Measurements from ENCODE around the genes ZFP42 and FRG2.

DNA sequence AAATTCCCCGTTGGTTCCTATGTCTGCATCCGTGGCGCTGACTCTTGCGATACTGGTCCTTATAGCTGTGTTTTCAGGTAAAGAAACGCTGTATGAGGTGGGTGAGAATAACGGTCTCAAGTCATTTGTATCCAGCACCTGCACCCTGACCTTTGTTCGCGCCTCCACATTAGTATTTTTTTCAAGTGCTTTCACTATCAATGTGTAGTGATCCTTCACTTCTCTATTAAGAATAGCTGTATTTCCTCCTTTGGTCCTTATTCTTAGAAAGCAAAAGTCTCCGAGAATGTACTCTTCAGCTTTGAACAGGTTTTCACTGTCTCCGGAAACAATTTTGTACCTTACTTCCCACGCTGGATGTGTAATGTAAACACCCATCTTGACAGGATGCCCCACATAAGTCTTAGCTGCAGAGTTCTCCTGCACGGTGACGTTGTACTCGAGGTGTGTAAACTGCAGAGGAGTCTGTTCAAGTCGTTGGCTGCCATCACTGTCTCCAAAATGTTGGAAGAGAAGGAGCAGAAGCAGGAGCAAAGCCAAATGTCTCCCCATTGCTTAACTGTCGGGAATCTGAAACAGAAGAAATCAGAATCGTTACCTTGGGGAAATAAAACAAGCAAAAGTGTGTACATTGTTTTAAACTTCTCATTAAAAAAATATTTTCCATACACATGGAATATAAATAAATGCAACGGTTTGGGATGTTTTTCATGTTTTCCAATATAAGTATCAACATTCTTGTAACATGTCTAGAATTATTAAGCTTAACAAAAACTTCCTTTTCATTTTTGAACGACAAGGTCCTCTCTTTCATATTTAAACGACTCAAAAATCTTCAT is 14.2 kb downstream of the FAT1 start:
- PRO-cap, result no peak
- RAMPAGE, long total RNA, result no peak

- PRO-cap, result no peak
- RAMPAGE, long total RNA, result no peak
Measured at GRCh38 chr4:186725079-186725442, 1.4 kb upstream of the FAT1 start.

DNA sequence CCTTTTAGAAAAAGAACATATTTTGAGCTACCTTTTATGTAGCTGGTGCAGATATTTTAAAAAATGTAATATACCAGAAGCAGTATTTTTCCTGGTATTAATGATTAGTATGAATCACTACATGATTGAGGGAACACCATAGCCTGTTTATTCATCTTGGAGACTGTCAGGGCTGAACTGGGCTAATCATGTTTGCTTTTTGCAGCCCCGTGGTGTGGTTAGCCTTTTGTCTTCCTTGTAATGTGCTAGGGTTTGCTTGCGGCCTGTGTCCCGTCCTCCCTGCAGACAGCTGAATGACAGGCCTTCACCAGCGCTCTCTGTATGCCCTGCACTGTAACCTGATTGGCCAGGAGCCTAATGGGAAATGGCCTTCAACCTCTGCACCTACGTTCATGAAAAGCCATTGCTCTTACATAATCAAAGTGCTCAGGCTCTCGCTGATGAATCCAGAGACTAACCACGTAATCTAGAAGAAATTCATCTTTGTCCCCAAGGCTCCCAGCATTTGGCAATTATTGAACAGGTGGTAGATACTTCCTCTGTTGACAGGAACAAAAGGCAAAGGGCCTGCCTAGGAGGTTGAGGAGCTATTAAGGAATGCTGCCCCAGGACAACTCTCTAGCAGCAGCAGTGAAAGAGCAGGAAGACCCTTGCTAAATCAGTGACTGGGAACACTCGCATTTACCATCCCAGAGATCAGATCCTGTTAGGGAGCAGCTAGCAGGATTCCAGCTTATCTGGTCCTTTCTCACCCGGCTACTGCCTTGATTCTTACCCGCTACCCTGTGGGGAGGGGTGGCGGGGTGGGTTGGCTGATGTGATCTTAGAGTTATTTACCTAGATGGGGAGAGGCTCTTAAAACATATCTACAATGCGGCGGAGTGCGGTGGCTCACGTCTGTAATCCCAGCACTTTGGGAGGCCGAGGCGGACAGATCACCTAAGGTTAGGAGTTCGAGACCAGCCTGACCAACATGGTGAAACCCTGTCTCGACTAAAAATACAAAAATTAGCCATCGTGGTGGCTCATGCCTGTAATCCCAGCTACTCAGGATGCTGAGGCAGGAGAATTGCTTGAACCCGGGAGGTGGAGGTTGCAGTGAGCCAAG is 42.3 kb upstream of the FAT1 start:
- PRO-cap, result no peak
- RAMPAGE, long total RNA, result no peak

DNA sequence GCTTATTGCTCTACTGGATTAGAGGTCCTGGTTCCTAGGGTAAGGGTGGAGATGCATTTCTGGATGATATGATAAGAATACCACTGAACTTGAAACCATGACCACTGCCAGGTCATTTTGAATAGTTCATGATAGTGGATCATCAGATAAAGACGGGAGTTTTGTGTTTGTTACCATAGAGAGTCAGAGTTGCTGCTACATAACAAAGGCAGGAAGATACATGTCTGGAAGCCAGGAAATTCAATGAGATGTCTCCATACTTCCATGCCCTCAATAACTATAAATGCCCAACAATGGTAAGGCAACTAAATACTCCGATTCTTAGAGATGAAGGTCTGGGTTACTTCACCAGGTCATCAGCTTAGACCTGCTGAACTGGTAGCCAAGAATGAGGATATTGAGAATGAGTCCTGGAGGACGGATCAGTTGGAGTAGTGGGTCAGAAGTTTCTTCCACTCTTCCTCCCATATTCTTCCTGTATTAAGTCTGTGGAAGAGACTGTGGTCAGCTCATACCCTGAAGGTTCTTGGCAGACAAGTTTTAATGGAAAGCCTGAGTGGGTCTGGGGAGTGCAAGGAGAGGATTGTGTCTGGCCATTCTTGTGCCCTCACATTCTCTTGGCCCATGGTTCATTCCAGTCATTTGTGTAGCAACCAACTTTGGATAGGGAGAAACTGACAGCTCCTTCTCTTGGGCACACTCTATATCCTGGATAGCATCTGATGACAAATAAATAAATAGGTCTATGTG is 109.5 kb upstream of the FAT1 start:
- PRO-cap, result no peak
- RAMPAGE, long total RNA, result no peak

DNA sequence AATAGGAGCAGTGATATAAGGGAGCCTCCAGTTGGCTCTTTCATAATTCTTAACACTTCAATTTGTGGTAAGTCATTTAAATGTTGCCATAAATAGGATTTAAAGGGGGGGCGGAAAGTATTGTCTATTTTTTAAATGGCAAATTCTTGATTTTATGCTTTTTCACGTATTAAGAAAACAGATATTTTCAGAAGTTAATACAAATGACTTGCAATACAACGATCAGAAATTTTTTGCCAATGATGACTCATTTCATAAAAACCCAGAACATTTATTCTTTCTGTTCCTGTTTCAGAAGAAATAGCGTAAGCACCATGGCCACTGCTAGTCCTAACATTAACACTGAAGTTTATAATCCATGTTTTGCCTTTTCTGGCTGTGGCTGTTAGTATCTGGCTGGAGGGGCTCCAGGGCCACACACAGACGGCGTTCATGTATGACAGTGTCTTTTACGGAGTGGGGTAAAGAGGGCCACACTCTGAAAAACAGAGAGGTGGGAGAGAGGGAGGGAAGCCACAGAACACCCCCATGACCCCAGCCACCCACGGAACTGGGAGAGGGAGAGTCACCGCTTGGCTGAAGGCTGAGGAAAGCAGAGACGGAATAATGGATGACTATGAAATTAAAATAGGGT is 115.9 kb upstream of the FAT1 start:
- PRO-cap, result no peak
- RAMPAGE, long total RNA, result no peak

DNA sequence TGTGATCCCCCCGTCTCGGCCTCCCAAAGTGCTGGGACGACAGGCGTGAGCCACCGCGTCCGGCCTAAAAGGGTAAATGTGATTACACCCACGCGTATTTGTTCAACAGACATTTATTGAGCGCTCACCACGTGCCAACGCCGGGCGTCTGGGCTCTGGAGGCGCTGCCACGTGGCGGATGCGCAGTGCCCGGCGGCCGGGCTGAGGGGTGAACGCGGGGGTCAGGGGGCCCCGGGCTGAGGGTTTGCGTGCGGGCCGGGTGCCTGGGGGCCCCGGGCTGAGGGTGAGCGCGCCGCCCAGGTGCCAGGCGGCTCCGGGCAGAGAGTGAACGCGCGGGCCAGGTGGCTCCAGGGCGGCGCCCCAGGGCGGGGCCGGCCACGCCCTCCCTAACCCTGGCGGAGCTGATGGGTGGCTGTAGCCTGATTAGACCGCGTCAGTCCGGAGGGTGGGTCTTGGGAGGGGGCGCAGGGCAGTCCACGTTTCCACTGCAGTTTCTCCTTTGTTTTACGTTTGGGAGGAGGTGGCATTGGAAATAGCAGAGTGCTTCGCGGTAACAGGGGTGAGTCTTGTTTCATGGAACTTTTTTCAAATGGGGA is at the start of gene ZFP42:
ZFP42 (plus strand) TSS at position 490 of the 596 bp plus-strand sequence.
- PRO-cap, result no peak
- RAMPAGE, long total RNA, result no peak

DNA sequence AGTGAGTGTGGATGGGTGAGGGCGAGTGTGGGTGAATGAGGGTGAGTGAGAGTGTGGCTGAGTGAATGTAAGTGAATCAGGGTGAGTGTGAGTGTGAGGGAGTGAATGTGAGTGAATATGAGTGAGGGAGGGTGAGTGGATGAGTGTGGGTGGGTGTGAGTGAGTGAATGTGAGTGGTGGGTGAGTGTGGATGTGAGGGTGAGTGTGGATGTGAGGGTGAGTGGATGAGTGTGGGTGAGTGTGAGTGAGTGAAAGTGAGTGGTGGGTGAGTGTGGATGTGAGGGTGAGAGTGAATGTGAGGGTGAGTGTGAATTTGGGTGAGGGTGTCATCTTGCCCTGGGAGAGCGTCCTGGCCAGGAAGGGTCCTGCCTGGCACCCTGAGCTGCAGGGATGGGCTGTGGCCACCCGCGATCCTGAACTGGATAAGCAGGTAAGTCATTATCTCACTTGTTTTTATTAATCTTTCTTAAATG is 67.6 kb downstream of the TRIML1 start:
- PRO-cap, result no peak
- RAMPAGE, long total RNA, result no peak

- PRO-cap, result no peak
- RAMPAGE, long total RNA, result no peak
Measured at GRCh38 chr4:188959561-188959856, 820.3 kb downstream of the TRIML1 start.

- PRO-cap, result no peak
- RAMPAGE, long total RNA, result no peak
Measured at GRCh38 chr4:189185831-189186274, 754.8 kb upstream of the FRG1 start.

DNA sequence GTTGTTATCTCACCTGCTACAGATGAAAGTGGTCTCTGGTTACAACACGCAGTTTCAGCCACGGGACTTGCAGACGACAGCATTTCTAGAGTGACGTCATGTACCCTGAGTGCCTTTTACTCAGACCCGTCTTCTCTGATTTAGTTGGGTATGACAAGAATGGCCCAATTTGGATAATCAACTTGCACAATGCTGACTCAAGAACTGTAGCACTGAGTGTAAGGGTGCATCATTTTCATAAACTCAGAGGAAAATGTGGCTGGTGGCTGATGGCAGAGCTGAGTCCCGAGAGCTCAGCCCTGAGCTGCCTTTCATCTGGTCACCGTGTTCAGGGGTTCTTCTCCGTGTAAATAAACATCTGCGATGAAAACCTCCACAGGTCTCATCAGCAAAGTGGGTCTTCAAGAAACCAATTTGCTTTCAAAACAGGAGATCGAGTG is 281.3 kb upstream of the FRG1 start:
- PRO-cap, result no peak
- RAMPAGE, long total RNA, result no peak

DNA sequence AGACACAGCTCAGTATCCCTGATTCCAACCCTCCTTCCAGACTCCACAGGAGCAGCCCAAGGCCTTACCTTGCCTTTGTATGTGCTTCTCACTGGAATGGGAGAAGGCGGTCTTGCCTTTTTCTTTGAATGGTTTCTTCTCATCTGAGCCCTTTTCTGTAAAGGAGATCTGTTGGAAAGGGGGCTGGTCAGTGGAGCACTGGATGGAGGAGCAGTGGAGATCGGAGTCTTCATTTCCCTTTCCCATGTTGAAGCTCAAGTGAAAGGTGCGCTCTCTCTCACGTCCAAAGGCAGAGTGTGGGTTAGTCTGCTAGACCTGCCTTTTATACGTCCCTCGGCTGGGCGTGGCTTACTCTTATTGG is at the start of gene FRG2:
FRG2 (minus strand) TSS at position 298 of the 361 bp plus-strand sequence.
- PRO-cap, result no peak
- RAMPAGE, long total RNA, result no peak

Data from Karpas-422 (cell line).